ENCODE data around the genes KDM4C, MPDZ and PSIP1.

DNA sequence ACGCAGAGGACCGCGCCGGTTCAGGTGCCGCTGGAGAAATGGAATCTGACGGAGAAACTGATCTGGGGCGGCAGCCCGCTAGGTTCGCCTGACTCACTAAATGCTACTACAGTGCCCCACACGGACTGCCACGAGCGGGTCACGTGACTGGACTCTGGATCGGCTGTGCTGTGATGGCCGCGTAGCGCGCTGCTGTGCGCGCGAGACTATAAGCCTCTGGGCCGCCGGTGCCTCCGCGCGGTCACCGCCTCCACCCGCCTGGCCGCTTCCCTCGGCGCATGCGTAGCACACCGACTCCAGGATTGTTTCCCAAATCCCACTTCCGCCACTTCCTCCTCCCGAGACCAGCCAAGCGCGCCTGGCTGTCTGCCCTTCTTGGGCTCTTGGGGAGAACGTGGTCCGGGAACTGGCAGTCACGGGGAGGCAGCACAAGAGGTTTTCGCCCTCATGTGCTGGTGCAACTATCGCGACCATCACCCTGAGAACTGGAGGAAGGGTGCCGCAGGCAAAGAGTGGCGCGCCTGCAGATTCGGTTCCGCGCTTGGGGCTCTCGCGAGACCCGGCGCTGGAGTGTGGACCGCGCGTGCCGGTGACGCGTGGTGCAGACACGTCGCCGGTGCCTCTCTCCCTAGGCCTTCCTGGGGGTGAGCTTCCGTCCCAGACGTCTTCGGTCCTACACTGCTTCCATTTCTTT lies 35.8 kb upstream of the GLDC start:
- RAMPAGE, long total RNA = start-site peak on the minus strand centred at position 40 of the sequence, 119 bp wide, 5 and 5 reads in 2 replicates
- RRBS = 5% methylated on average over 4 of the region's 65 CpGs

DNA sequence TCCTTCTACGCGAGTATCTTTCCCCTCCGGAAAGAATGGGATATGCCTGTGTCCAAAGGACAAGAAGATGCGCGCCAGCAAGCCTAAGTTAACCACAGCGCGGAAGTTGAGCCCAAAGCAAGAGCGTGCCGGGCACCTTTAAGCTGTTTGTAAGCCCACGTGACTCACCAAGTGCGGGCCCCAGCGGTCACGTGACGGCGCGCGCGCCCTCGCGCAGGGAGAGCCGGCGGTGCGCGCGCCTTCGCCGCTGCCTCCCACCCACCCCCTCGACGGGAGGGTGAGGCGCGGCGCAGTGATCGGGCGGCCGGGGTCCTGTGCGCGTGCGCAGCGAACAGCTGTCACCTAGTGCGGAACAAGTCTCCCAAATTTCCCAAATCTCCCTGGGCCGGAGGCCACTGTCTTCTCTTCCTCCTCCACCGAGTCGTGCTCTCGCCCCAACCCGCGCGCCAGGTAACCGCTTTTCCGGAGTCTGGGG lies at the start of gene KDM4C:
TSS of gene KDM4C (plus strand) at position 220 of the 475 bp plus-strand sequence.
- RAMPAGE, long total RNA = no peak
- RRBS = under 1% methylated on average over 41 of the region's 49 CpGs

- RAMPAGE, long total RNA = no peak
- RRBS = no CpG with 5 or more reads among the region's 5 CpGs
These were observed 403.6 kb downstream of the KDM4C start for GRCh38 chr9:7161331-7161755.

DNA sequence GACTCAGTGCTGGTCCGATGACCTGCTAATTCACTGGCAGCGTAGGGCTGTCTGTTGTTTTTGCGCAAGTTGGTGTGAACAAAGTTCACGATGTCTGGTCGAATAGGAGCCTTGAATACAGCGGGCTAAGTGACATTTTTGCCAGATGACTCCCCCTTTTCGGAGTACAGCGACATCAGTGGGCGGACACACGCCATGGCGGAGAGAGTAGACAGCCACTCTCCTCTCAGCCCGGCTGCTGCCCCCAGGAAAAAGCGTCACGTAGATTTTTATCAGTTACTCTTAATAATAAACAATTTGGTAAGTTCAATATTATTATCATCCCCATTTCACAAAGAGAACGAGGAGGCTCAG lies 321.5 kb downstream of the DMAC1 start:
- RAMPAGE, long total RNA = no peak
- RRBS = 73% methylated on average over 3 of the region's 15 CpGs

DNA sequence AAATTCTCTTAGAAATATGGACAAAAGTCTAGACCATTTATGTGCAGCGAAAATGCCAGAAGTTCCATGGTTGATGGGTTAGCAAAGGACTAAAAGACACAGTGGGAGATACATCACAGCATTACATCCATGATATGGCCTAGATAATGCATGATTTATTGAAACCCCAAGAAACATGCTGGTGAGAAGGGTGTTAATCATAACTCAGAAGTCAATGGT lies 836.1 kb upstream of the PTPRD start:
- RAMPAGE, long total RNA = no peak
- RRBS = no CpG with 5 or more reads among the region's 1 CpG

- RAMPAGE, long total RNA = no peak
- RRBS = under 1% methylated on average over 7 of the region's 28 CpGs
These were observed 826 bp downstream of the LURAP1L start for GRCh38 chr9:12775640-12776052.

GRCh38 chr9:12776053-12776710 lies 1.4 kb downstream of the LURAP1L start:
- RAMPAGE, long total RNA = no peak
- RRBS = no CpG with 5 or more reads among the region's 30 CpGs

DNA sequence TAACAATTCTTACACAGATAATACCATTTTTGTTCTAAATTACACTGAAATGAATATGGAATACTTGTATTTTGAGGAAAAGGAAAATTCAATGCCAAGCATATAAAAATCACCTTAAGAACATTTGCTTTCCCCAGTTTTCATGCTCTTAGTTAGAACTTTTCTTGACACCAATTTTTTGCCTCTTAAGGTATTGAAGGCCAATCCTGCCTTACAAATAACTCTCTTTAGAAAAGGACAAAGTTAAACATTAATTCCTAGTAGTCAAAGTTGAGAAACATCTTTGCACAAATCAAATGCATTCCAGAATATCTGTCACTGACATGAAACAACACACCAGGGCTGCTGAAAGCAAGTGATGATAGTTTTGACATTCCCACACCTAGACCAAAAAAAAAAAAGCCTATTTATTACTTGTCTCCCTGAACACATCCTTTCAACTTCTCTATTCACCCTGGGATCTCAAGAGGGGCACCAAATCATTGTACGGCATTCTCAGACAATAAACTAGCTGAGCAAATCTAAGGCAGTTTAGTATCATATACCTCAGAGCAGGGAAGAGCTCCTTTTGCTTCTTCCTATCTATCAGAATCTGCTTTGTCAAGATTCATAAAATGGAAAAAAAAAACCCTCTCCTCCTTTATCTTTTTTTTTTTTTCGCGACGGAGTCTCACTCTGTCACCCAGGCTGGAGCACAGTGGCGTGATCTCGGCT lies 176.8 kb downstream of the MPDZ start:
- RAMPAGE, long total RNA = no peak
- RRBS = no CpG with 5 or more reads among the region's 6 CpGs

- RAMPAGE, long total RNA = no peak
- RRBS = no CpG with 5 or more reads among the region's 2 CpGs
These were observed 104.6 kb downstream of the MPDZ start for GRCh38 chr9:13174876-13175276.

GRCh38 chr9:13278770-13280114 lies at the start of gene MPDZ:
Gene MPDZ (minus strand): TSS chr9:13279692.
- RAMPAGE, long total RNA = no peak
- RRBS = under 1% methylated on average over 50 of the region's 121 CpGs

DNA sequence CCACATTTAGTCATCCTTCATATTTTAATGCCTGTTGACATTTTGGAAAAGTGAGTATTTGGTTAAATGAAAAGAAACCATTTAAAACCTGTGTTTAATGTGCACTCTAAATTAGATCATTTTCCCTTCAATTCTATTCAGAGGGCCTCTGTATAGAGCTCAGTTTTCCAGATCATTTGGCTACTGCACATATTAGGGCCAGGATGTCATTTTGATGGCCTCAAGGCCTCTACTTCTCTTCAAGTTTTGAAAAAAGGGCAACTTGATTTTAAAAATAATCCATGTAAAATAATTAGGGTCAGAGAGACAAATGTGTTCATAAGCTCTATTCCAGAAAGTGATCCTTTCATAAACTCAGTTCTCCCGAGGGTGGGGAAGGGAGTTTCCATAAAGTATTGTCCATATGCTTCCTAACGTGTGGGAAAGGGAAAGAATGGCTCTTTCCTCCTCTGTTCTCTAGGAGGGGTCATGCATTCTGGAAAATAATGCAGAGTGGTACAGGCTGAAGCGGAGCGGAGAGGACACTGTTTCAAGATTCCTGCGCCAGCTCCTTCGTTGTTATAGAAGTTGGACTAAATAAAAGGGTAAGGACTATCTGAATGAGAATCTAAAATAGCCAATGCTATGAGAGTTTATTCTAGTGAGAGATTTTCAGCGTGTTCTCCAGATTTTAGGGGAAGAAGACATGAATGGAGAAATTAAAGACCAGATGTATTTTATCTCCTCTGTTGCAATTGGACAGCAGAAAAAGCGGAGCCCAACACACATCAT lies 166.7 kb upstream of the MPDZ start:
- RAMPAGE, long total RNA = no peak
- RRBS = no CpG with 5 or more reads among the region's 8 CpGs

DNA sequence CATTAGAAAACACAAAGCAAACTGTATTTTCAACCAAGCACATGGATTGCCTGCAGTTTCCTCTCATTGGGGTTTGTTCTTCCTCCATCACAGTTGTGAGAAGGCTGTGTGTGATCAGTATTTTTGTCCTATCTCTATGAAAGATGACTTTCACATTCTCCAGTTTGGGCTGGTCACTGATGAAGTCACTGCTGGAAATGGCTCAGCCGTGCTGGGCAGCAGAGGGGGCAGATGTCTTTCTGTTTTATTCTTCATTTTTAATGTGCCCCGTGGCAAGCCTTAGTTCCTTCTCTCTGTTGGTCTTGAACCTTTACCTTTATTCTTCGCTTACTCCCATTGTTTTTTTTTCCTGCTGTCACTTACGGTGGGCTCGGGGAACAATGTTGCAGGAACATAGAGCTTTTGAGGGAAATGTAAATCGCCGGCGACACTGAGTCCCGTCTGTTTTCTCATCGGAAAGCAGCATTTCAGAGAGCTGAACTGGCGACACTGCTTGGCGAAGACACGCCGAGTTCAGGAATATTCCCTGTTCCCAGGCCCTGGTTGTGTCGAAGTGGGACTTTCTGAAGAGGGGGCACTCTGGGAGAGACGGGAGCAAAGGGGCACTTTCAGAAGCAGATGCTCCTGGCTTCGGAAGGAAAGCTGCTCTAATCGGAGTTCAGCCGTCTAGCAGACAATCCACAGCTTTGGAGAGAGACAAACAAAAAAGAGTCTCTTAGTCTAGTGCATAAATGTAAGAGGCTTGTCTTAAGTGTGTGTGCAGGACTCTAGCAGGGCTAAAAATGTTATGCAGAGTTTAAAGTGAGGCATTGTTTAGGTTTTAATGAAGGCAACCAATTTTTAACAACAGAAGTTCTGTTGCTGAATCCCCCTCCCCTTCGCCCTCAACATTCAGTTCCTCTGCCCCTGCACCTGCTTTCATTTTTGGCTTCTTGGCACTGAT lies 289.2 kb upstream of the MPDZ start:
- RAMPAGE, long total RNA = no peak
- RRBS = no CpG with 5 or more reads among the region's 20 CpGs

DNA sequence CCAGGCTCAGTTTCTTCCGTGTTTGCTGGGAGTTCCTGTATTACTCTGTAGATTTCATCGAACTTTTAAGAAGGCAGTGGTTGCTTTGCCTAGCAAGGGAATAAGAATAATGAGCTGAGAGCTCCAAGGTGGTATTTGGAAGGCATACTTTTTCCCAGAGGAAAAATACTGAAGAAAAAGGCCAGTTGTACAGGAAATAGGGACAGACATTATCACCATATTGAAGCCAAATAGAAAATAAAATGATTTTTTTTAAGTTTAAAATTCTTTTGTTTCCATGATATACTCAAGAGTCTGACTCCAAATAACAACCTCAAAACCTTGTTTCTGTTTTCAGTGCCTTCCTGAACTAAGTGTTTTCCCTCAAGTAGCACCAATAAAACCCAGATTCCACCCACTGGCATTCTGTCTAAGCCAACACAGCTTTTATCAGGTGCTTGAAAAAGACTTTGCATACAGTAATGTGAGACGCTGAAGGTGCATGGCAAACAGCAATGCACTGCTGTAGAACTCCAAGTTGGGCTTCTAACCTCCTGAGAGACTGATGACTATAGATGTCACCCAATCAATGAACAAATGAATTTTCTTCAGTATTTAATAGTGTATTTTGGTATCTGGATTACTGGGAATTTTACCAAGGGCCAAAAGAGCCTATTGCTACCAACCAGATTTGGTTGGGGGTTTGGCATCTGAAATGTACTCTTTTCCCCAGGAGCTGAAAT lies 95.8 kb downstream of the NFIB start:
- RAMPAGE, long total RNA = no peak
- RRBS = no CpG with 5 or more reads among the region's 3 CpGs

DNA sequence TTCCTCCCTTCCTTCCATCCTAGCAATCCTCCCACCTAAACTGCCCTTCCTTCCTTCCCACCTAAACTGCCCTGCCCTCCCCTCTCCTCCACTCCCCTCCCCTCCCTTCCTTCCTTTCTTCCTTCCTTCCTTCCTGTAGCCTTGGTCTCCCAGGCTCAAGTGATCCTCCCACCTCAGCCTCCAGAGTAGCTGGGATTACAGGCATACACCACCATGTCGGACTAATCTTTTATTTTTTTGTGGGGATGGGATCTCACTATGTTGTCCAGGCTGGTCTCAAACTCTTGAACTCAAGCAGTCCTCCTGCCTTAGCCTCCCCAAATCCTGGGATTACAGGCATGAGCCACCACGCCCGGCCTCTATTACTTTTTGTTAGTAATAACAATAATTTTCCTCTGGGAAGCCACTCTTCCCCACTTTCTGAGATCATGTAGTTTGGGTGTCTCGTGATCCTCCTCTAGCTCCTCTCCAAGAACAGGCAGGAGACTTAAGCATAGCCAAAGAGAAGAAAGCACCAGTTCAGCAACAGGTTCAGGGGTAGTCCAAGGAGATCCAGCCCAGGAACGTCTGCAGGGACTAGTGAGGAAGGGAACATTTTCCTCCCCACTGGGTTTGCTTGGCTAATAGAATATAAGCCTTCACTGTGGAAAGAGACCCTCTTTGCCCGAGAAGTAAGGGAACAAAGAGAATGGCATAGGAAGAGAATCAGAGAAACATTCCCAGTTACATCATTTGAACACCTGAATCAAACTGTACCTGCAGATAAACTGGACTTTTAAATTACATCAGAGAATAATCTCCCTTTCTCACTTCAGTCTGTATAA lies 65.5 kb downstream of the NFIB start:
- RAMPAGE, long total RNA = no peak
- RRBS = no CpG with 5 or more reads among the region's 6 CpGs

DNA sequence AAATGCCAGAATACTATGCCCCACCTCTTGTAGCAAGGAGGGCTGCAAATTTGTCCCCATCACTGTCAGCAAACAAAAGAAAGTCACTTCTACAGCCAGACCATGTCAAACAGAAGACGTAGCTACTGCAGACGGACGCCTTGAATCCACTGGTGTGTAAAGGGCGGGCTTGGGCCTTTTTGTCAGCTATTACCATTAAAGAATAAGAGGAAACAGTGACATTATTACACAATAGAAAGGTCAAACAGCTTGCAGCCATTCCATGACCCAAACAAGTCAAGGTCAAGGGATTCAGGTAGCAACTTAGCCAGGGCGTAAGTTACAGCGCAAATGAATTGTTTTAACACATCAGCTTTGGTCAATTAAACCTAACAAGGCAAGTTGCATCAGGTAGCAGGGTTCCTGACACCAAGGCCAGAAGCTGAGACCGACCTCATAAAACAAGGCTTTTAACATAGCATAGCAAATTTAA lies 15.4 kb downstream of the NFIB start:
- RAMPAGE, long total RNA = no peak
- RRBS = no CpG with 5 or more reads among the region's 7 CpGs

DNA sequence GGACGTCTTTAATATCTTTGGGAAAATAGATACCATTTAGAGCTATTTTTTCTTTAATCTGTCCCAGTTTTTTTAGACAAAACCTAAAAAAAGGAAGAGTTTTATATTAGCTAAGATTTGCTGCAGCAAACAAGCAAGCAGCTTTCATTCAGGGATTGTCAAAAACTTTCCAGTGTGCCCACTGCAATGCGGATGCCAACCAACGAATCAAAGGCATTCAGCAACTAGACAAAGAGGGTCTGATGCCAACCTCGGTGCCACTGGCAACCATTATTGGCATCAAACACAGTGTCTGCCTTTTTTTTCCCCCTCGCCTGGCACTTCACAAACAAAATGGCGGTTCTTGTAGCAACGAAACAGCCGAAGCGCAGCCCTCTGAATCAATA lies 10.5 kb downstream of the NFIB start:
- RAMPAGE, long total RNA = no peak
- RRBS = no CpG with 5 or more reads among the region's 9 CpGs

DNA sequence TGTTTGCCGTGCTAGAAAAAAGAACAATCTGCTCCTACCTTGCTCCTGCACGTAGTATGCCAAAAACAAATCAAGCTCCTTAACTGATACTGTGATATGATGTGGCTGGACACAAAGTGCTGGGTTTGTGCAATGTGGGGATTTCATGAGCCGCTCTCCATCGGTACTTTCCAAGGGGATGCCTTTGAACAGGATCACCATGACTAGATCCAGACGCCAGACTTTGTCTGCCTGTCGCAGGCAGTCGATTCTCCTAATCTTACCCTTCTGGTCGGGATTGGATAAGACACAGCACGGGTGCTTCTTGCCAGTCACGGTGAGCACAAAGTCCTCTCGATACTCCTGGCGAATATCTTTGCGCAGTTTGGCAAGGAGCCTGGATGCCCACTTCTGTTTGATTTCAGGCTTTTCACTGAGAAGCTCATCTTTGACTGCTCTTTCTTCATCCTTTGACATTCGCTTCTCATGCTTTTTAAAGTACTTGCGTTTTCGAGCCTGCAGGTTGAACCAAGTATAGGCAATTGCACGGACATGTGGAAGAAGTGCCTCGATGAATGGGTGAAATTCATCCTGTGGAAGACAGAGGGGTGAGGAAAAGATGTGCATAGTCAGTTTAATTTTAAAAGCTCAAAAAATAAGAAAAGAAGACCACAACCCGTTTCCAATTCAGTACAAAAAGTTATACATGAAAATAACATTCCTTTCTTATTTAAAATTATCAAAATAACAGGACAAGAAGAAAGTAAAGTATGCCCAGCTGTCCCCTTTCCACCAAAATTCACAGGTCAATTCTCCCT lies 6.8 kb downstream of the NFIB start:
- RAMPAGE, long total RNA = no peak
- RRBS = no CpG with 5 or more reads among the region's 19 CpGs

- RAMPAGE, long total RNA = no peak
- RRBS = no CpG with 5 or more reads among the region's 5 CpGs
These were observed 37.3 kb upstream of the NFIB start for GRCh38 chr9:14351194-14351733.

DNA sequence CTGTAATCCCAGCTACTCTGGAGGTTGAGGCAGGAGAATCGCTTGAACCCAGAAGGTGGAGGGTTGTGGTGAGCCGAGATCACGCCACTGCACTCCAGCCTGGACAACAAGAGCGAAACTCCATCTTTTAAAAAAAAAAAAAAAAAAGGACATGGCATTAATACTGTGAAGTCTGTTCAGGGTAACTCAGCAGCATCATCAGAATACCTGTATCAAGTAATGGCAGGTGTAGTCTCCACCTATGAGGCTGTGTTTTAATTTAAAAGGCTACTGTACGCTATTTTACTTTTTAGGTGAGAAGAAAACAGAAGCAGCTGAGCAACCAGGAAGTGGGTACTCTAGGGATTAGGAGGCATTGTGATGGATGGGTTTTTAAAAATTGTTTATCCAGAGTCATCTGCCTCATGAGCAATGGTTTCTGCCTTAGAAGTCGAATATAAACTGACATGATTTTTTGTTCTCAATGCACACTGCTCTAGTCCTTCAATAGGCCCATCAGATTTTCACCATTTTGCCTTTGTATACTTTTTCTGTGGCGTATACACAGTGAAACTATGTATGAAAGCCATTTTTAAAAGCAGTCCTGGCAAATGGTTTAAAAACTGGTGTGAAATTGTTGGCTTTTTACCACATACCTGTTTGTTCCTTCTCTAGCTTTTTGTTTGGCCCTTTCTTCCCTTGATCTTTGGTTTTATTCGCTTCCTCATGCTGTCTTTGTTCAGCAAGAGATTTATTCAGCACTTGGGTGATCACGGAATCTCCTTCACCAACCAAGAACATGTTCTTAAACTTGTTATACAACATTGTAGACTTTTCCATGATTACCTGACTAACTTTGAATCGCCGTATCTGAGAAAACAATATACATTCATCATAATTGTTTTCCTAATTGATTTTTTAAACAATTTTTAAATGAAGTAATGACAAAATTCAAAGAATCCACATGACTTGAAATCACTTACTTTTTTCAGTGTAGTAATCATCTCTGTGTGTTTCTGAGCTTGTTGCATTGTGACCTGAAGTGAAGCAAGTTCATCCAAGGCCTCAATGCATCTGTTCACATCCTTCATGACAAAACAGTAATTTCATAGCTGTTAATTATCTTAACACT lies 42.4 kb downstream of the PSIP1 start:
- RAMPAGE, long total RNA = no peak
- RRBS = no CpG with 5 or more reads among the region's 11 CpGs

GRCh38 chr9:15509918-15511187 lies at the start of gene PSIP1:
Gene PSIP1 (minus strand): TSS chr9:15510970.
- RAMPAGE, long total RNA = no peak
- RRBS = under 1% methylated on average over 22 of the region's 127 CpGs

All from epithelial cell of alveolus of lung (primary cell).